ENCODE data around the genes SLC17A5 and PHIP.

GRCh38 chr6:73452545-73452696 lies 324 bp upstream of the CGAS start:
- PRO-cap, result no peak

GRCh38 chr6:73508603-73509374 lies 12.0 kb downstream of the EEF1A1 start:
- PRO-cap, result no peak

GRCh38 chr6:73653749-73654749 lies at the start of gene SLC17A5:
TSS of gene SLC17A5 (minus strand) at chr6:73653992.
- PRO-cap, result bidirectional peak, plus-strand start at chr6:73654125, minus-strand start at chr6:73653992

DNA sequence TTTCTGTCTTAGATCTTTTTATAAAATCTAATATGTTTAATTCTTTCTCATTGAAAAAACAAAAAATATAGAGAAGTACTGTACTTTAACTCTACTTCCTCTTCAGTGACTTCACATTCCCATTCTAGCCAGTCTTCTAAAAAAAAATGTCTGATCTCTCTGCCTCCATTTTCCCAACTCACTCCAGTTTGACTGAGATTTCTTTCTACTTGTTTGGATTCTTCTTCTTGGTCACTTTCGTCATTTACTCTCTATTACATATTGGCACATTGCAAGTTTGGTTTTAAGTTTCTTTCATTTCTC lies 51.1 kb downstream of the CD109 start:
- PRO-cap, result no peak

DNA sequence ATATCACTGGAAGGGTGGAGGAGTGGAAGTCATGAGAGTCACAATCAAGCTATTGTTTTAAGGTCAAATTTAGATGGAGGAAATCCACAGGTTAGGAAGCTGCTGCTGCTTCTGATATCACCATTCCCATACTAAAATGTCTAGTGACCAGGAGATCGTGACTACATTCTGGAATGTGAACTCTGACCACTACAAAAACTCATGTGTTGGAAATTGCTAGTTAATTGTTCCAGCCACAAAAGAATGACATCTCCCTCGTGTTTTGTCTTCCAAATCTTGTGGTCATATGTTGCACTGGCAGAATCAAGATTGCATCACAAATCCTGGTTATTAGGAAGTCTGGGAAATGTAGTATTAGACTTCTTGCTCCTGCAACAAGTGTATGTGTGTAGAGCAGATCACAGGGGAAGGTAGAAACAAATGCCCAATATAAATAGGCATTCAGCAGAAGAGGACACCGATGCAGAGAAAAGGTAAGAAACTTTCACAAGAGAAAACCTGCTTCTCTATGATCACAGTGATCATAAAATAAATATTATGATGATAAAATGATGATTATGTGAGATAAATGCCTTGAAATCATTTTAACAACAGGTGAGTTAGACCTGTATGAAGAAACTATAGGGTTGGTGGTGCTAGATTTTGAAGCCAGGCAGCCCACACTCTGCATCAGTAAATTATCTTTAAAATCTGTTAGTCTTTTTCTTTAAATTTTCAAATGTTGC lies 442.1 kb downstream of the CD109 start:
- PRO-cap, result no peak

DNA sequence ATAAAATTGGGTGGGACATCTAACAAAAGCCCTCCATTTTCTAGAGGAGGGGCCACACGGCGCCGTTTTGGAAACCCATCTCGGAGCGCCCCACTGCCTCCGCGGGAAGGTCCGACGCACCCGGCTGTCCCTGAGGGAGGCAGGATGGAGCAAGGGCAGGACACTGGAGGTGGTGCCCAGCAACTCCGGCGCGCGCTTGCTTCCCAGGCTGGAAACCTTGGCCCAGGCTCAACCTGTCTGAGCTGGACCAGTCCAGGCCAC lies 4.1 kb downstream of the COL12A1 start:
- PRO-cap, result no peak

GRCh38 chr6:75202068-75202527 lies 3.8 kb downstream of the COL12A1 start:
- PRO-cap, result no peak

GRCh38 chr6:75487872-75488520 lies 5.6 kb downstream of the FILIP1 start:
- PRO-cap, result no peak

DNA sequence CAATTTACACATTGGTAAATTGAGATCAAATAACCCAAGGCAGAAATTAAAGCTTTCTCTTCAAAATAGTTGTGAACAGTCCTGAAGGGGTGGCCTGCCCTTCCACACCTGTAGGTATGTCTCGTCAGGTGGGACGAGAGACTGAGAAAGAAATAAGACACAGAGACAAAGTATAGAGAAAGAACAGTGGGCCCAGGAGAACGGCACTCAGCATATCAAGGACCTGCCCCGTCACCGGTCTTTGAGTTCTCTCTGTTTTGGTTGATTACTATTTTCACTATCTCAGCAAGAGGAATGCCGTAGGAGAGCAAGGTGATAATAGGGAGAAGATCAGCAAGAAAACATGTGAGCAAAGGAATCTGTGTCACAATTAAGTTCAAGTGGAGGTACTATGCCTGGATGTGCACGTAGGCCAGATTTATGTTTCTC lies 45.0 kb upstream of the MYO6 start:
- PRO-cap, result no peak

GRCh38 chr6:75793561-75794242 lies 44.7 kb downstream of the MYO6 start:
- PRO-cap, result no peak

DNA sequence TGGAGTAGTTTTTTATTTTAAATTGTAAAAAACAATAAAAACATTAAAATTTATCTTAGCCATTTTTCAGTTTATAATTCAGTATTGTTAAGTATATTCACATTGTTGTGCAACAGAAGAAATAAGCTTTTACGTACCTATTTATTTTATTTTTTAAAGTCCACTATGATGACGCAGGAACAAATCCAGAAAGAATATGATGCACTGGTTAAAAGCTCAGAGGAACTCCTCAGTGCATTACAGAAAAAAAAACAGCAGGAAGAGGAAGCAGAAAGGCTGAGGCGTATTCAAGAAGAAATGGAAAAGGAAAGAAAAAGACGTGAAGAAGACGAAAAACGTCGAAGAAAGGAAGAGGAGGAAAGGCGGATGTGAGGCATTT lies 140.8 kb downstream of the MYO6 start:
- PRO-cap, result no peak

DNA sequence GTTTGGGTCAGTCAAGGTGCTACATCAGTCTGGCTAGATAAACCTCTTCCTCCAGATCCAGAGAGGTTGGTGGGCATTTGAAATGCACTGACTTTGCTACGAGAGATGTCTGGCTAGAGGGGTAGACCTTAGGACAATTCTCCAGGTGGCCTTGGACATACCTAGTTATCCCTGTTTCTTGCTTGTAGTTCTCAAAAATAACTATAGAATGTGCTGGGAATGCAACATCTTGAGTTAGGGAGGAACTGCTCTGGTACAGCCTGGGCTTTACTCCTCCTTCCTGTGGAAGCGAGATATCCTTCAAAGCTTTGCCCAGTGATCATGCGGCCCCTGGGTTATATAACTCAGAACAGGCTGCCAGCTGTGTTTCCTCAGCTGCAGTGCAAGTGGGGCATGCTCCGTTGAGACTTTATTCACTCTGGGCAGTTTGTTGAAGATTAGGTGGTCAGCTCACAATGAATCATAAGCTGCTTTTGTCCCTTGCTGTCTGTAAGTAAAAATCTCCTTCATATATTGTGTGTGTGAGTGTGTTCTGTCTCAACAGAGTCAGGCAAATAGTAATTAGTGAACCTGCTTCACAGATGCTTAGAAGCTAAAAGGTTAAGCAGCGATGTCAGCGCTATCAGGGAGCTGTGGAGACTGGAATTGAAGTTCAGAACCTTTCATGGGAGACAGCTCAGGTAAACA lies 688.6 kb downstream of the HTR1B start:
- PRO-cap, result no peak

- PRO-cap, result no peak
Measured at GRCh38 chr6:77456360-77457046, 6.8 kb downstream of the HTR1B start.

DNA sequence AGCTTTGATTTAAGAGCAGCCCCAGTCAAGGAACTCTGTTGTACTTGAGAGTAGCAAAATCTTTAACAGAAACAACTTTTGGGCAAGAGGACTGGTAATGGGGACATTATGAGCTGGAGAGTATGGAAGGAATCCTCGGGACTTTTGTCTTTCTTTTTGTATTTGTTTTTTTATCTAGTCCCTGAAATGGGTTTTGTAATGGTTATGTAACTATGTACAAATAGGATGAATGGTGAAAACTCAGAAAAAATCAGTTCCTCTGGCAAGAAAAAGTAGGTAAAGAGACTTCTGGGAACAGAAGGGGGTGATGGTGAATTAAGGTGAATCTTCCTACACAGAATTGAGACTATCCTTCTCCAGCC lies 186.2 kb downstream of the MEI4 start:
- PRO-cap, result no peak

- PRO-cap, result no peak
Measured at GRCh38 chr6:78858773-78859096, 8.6 kb upstream of the IRAK1BP1 start.

GRCh38 chr6:78966569-78966993 lies 99.2 kb downstream of the IRAK1BP1 start:
- PRO-cap, result no peak

DNA sequence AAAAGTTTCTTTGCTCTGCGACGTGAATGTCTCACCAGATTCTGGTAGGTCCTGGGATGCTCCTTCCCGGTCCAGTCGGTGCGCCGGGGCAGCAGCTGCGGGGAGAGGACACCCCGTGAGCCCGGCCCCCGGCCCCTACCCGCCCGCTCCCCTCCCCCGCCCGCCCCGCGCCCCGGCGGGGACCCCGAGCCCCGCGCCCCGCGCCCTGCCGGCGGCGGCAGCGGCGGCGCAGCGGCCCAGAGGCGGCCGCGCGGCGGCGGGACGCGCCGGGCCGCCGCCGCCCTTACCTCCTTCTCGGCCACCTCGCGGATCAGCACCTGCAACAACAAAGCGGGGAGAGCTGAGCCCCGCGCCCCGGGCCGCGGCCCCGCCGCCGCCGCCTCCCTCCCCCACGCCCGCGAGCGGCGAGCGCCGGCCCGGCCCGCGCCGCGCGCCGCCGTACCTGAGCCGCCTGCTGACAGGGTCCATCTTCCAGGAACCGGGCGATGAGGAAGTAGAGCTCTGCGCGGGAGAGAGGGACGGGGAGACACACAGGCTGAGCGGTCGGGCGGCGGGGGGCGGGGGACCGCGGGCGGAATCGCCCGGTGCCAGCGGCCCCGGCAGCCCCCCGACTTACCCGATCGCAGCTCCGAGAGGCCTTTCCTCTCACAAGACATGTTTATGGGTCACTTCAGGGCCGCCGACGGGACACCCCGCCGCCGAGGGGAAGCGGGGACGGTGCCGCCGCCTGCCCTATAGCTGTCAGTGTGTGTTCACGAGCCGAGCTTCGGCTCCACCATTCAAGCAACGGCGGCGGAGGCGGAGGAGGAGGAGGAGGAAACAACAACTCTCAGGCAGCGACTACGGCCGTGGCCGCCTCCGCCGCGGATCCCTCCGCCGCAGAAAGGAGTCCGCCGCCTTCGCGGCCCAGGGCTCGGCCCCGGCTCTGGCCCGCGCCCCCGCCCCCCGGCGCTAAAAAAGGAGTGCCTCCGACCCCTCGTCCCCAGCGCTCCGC lies at the start of gene PHIP:
PHIP (minus strand) TSS at position 842 of the 994 bp plus-strand sequence.
- PRO-cap, result bidirectional peak, plus-strand start at position 467 of the sequence, minus-strand start at position 444 of the sequence

DNA sequence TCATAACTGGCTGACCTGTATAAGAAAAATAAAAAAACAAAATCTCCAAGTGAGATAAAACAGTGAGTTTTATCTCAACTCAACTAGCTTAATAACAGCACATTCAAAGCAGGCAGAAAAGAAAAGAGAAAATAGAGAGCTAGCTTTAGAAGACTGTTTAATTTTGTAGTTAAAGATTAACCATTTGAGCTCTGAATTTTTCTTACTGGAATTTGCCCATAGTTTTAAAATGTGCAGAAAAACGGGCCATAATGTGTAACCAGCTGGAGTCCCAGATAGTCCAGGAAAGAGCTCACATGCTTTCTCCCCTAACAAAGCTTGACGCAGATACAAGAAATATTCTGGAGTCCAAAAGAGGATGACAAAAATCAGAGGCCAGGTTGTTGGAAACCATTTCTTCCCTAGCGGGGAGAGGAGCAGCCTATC lies 15.9 kb downstream of the TTK start:
- PRO-cap, result no peak

GRCh38 chr6:80314527-80314853 lies 208.0 kb downstream of the BCKDHB start:
- PRO-cap, result no peak

- PRO-cap, result no peak
Measured at GRCh38 chr6:81487317-81487862, 265.1 kb downstream of the TENT5A start.